Peritoneum (tissue), 1 donor: ENCODE measurements around a stretch of chr11.

DNA sequence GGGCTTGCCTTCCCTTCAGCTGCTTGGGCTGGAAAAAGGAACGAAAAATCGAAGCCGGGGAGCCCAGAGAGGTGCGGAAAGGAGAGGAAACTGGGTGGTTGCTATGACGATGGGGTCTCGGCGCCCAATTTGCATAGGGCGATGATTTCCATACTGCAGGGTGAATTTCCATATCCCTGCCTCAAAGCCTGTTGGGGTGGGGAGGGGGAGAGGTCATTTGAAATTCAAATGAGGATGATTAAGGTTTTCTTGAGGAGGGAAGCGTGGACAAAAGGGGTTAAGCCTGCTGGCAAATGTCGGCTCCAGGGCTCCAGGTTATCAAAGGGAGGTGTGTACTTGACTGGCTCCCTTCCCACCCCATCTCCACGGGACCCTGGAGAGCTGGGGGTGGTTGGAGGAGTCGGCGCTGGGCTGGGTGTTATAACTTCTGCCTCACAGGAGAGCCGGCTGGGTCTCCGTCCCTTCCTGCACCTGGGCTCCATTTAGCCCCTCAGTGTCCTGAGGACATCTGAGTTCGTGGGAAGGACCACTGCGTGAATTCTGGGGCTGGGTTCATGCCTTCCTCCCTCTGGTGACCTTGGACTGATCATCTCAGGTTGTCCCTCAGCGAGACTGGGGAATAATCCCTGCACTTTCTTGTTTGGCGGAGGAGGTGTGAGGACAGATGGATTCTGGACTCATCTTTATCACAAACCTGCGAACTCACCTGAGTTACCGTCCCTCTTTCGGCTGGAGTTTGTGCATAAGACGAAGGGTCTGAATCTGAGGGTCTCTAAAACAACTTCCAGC is 15.6 kb downstream of the POU2F3 start:
- PRO-cap: no peak

- PRO-cap: no peak
Measured at GRCh38 chr11:120279503-120279986, 39.6 kb downstream of the POU2F3 start.

GRCh38 chr11:120294894-120295532 is 30.1 kb upstream of the TLCD5 start:
- PRO-cap: no peak

DNA sequence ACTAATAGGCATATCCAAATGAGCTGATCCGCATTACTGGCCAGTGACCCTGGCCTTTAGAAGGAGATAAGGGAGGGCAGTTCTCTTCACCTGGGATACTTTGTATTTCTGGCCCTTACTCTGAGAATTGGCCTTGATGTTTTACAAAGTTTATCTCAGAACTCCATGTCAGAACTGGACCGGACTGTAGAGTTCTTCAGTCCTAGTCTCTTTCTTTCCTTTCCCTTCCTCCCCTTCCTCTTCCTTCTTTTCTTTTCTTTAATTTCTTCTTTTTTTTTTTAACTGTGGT is 788 bp downstream of the TLCD5 start:
- PRO-cap: no peak

DNA sequence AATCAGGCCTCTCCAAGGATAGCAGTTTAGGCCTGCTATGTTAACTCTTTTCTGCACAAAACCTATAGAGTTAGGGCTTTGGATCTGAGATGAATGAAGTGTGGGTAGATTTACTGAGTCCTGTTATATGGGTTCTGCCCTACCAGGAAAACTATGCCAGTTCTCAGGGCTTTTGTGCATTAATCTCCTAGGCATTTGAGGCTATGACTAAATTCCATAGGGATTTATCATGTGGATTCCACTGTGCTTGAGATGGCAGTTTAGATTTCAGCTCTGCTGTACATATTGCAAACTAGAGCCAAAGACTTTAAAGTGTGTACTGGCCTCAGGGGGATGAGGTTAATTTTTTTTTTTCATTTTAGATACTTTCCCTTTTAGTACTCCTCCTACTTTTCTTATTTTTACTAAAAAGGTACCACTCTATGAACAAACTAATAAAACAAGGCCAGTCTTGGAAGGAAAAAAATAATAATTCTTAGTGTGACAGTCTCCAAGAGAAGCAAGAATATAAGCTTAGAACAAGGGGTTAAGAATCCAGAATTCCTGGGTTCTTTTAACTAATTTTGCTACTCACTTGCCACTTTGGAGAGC is 4.5 kb upstream of the ARHGEF12 start:
- PRO-cap: no peak

GRCh38 chr11:120467086-120467532 is 44.4 kb upstream of the GRIK4 start:
- PRO-cap: no peak

- PRO-cap: no peak
Measured at GRCh38 chr11:120547631-120548323, 36.2 kb downstream of the GRIK4 start.

DNA sequence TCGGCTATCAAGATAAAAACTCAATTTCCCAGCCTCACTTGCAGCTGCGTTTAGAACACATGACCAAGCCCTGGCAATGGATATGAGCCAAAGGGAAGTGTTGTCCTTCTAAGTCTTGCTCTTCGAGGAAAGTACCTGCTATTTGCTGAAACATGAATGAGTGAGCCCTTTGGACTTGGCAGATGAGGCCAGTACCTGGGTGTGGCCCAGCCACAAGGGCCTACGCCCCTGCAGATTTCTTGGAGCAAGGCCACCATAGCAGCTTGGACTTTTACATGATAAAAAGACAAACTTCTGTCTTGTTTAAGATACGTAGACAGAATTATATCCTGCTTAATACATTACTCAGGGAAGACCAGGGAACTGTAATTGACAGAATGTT is 60.1 kb upstream of the SORL1 start:
- PRO-cap: no peak

DNA sequence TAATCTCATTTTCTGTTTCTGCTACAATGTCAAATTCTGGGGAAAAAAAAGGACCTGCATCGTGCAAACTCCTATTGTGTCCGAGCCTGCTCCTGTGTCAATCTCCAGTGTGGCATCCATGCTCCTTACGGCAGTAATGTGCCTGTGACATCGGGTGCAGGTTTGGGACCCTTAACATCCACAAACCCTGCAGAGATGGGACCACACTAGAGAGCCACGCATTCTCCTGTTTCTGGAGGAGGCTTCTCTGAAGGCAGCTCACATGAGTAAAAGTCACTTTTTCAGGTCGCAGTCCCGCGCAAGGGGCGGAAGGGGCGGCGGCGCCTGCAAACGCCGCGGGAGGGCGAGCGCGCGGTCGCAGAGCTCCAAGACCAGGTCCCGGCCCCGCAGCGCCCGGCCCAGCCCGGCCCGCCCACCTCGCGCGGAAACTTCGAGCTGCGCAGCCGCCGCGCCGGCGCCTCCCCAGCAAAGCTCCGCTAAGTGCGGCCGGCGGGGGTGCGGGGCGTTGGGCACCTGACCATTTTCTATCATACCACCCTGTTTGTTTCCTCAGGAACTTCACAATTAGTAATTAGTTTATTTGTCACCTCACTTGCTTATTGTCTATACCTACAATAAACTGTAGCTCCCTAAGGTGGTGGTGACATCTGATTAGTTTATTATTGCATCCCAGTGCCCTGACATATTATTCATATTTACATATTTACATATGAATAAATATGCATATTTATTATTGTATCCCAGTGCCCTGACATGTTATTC is 25.0 kb upstream of the SORL1 start:
- PRO-cap: no peak

DNA sequence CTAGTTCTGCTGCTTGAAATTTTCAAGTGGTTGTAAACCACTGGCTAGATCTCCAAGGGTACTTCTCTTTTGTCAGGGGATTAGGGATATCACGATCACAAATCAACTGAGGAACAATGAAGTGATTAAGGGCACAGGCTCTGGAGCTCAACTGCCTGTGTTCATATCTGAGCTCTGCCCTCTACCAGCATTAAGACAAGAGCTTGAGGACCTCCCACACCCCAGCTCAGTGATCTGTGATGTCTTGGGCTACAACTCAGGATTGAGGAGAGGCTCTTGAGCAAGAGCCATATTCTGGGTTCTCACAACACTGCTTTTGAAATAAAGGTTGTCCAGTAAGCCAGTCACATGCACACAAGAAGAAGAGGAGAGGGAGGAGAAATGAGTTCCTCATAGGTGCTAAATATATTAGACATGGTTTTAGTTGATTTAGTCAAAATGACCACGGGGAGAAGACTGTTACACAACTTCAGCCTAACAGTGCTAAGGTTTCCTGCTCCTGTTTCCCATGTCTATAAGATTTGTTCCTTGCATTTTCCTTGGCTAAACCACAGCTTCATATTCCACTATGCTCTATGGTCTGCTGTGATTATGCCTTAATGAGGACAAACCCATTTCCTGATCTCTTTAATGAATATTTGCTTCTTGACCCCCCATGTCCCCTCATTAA is 15.9 kb upstream of the SORL1 start:
- PRO-cap: no peak

- PRO-cap: no peak
Measured at GRCh38 chr11:121452627-121453023, 511 bp downstream of the SORL1 start.

DNA sequence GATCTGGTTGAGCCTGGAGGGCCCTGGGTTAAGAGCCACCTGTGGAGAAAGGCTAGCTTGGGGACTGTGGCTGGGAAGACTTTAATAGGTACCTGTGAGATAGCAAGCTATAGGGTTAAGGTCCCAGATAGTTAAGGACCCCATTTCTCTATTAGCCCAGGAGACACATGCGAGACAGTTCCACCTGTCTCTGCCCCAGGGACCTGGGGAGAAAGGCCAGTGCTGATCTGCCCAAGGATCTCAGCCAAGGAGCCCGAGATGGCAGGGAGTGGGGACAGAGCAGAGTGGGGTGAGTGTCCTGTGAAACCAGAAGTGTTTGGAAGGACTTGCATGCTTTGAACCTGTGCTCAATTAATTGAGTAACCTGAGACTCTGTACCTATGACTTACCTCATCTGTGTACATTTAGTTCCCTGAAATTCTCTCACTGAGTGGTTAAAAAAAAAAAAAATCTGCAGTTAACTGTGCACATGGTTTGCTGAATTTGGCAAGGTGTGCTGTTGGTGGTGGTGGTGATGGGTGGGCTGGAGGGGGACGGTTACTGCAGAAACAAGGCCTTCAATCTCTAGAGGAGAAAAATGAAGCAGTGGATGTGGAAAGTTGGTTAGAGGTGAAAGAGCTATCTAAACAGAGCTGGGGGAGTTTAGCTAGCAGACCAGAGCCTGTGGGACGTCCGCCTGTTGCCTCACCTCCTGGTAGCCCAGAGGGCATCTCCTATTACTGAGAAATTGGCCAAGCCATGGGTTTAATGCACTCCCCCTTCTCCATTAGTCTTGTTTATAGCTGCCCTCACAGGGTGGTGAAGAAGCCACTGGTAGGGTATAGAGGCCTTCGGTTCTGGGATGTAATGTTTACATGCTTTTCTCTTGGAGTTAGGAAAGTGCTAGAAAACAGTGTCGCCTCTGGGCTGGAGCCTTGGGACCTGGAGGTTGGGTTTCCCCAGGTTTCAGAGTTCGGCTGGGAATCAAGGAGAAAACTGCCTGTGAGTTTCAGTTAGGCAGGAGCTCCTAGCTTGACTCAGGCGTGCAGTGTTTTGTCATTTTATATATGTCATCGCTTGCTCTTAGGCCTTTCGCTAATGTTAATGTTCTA is 9.0 kb downstream of the SORL1 start:
- PRO-cap: no peak

GRCh38 chr11:121465826-121466474 is 13.8 kb downstream of the SORL1 start:
- PRO-cap: no peak

DNA sequence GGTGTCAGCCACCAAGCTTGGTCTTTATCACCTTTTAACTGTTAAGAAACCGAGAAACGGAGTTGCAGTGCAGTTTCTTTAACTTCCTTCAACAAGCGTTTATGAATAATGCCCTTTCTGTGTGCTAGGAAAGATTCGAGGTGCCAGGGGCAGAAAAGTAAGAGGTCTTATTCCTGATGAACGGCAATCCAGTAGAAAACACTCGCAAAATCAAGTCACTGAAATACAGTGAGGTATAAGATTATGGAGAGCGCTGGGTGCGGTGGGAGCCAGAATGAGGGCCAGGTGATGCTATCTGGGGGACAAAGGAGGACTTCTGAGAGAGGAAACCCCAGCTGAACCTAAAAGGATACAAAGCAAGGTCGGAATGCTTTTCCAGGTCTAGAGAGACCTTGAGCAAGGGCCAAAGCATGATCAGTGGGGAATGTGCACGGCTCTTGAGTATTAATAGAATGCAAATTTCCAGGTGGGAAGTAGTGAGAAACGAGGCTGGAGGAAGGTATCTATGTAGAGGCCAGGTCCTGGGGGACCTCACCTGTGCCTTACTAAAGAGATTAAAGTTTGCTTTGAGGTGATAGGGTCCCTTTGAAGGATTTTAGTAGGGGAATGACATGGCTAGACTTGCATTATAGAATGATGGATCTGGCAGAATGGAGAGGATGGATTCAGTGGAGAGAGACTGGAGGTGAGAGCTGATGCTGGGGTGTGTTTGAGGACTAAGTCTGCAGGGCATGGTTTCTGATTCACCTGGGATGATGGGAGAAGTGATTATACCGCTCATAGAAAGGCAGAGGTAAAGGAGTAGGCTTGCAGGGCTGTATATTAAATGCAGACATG is 84.8 kb downstream of the SORL1 start:
- PRO-cap: no peak

DNA sequence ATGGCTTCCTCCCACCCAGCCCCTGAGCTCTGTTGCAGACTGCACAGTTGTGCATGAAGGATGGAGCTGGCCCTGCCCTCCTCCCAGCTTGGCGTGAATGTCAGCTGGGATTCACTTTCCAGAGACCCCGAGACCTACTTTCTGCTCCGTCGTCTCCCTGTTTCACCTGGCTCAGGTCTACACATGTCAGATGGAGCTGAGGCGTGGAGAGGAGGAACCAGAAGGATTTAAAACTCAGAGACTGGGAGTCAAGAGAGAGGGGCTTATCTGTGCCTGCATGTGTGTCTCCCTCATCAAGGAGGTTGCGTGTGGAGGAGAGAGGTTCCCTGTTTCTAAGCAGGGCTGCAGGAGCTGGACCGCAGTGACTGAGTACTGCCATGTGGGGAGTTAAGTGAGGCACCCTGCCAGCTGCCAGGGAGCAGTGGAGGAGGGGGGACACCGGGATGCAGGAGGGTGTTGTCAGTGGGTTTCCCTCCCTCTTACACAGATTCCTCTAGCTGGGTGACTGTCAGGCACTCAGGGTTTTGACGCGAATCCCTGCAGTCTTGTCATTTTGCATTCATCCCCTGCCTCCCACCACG is 120.3 kb downstream of the SORL1 start:
- PRO-cap: no peak

DNA sequence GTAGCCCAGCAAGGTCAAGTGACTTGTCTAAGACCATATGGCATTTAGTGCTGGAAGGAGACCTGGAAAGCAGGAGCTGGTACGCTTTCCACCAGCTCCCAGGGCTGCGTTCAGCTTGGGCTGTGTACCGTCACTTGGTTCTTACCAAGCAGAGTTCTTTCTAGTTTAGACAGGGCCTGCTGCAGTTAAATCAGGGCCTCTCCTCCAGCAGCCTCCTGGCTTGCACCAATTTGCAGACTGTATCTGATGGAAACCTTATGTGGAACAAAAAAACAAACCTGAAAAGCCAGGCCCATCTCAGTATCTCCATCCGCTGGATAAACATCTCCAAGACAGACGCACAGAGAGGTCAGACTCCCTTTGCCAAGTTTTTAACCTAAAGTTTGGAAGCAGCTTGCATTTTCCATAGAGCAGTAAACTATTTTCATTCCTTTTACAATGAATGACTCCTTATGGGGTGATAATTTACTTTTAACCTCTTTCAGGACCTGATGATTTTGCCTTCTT is 289.2 kb downstream of the SORL1 start:
- PRO-cap: no peak

DNA sequence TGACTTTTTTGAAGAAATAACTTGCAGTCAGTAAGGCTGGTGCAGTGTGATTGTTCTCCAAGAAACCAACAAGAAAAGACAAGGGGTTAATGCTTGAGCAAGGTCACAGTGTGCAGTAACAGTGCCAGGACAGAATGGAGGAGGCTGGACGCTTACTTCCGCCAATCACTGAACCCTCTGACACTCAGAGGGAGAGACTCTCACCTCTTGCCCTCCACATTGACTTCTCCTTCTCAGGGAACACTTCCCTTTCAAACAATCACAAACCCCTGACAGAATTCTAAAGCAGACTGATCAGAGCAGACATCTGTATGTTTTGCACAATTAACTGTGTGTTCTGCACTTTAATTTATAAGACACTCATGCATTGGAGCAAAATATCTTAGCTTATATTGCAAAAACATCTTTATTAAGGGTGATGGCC is 228.4 kb downstream of the BLID start:
- PRO-cap: no peak

DNA sequence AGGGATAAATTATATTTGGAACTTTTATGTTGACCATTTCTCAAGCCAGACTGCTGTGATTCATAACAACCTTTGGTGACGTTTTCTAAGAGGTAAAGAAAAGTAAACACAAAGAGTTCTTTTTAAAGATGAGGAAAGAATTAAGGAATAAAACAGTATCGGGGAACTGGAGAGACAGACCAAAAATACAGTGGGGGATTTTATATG is 69.0 kb downstream of the BLID start:
- PRO-cap: no peak

DNA sequence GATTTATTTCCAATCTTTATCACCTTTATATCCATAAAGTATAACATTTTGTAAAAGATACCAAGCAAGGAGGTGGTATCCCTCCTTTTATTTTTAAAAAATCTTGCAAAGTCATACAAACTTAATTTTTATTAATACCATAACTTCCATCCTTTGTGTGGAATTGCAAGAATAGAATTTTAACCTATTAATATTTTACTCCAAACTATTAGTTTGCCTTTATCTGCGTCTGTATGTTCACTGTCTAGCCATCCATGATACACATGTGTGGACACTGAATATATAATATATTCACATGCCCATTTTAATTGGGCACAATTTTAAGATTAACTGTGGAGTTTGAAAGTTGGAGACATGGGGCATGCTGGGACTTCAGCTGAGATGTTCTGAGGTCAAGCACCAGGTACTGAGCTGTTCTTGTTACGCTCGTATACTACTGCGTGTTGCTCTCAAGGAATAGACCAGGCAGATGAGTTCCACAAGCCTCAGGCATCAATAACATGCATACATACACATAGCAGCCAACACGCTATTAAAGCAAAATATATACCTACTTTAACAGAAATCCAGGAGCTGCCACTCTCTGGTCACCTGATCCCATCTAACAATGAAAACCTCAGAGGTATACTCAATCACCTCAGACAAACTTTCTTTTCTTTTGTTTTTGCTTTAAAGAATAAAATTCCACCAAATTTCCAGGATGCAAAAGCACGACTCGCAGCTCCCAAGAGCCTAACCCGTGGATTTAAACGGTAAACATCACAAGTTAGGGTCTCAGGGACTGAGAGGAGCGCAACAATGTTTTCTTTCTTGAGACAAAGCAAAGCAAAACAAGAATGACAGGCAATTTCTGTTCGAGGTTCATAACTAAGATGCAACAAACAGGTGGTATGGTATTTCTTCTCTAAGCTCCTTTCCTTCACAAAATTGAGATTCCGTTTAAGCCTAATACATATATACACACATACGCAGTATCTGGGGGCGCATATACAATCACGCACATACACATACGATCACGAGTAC is 16.7 kb downstream of the BLID start:
- PRO-cap: no peak

GRCh38 chr11:122173536-122174081 is 57.6 kb upstream of the BLID start:
- PRO-cap: no peak